ENCODE data around the gene TNFAIP2.

- RRBS, result 5% methylated on average over 15 of the region's 93 CpGs
These were observed 7.5 kb downstream of the AMN start for GRCh38 chr14:102929731-102930541.

GRCh38 chr14:102933285-102934075 lies 11.0 kb downstream of the AMN start:
- RRBS, result no CpG with 5 or more reads among the region's 27 CpGs

DNA sequence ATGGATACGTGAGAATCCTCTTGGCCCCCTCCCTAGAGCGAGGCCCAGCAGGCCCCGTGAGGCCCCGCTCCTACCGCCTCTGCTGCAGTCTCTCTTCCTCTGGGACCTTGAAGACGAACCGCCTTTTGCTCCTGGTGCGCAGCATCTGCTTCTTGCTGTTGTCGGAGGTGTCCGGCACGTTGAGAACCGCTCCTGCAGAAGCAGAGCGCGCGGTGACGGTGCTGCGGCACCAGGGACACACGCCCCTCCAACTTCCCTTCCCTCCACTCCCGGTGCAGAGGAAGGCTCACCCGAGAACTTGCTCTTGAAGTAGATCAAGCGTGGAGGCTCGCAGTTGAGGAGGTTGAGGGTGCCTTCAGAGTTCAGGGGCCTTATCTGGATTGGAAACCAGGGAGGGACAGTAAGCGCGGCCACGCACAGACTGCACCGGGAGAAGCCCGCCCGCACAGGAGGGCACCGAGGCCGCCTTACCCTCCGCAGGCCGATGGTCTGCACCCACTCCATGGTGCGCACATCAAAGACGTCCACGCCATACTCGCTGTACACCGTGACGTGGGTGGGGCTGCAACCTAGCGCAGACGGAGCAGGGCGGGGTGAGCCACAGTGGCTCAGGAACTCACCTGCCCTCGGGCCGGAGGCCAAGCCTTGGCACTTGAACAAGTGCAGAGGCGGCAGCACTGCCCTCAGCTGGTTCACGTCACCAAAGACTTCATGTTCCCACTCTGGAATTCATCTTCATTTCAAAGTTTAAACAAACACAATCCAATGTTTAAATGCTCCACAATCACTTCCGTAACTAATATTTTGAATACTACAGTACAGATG lies 17.5 kb downstream of the AMN start:
- RRBS, result no CpG with 5 or more reads among the region's 46 CpGs

DNA sequence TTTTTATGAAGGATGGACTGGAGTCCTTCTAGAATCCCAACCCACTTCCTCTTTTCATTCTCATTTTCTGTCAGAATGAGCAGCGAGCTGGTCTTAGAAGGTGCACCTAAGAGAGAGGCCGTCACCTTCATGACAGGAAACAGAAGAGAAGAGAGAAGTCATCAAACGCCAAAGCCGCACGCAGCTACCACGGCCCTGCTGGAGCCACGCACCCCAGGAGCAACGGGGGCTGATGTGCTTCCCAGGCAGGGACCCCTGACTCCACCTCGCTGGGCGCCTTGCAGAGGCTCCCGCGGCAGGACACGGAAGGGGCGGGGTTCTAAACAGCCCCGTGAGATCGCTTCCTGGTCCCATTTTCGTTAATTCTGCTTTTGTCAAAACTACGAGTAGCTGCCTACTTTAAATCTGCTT lies 24.1 kb downstream of the AMN start:
- RRBS, result no CpG with 5 or more reads among the region's 18 CpGs

DNA sequence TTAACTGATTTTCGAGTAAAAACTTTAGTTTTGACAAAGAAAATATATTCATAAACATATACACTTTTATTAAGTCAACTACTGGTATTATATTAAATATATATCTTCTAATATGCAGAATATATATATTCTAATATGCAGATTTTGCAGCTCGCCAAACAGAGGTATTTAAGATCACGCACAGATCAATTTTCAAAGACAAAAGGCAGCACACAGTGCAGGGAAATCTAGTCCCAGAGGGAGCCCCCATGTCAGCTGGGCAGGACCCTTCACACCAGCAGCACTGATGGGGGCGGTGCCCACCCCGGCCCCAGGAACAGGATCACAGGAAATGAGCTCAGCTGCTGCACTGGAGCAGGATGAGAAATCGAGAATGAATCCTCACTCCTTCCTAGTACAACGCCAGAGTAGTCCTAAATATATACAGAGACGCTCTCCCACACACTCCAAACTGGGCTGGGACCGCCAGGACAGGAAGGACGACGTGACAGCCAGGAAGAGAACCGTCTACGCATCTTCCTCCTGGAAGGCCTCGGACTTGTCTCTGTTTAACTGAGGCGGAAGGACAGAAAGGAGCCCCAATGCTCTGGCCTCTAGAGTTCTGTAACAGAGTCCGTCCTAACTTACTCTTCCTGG lies 33.6 kb downstream of the CDC42BPB start:
- RRBS, result no CpG with 5 or more reads among the region's 16 CpGs

- RRBS, result no CpG with 5 or more reads among the region's 3 CpGs
These were observed 6.0 kb downstream of the CDC42BPB start for GRCh38 chr14:103051356-103051782.

DNA sequence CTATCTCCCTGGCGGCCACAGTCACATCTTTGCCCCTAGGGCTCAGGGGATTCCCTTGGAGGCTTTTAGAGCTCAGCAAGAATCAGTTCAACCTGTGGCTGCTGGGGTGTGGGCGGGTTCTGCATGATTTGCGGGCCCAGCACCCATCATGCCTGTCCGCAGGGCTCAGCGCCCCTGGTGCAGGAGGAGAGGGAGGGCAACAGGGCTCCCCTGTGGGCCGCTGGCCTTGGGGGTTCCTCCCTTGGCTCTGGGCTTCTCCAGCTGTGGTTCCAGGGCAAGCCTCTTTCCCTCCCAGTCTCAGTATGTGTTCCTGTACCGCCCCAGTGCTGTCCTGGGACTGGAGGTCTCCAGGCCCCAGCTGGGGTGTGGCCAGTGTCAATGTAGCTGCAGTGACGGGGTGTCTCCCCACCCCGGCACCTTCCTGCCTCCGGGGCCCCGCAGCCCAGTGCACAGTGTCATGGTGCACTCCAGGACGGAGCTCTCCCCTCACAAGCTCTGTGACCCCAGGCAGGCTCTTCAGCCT lies 10.0 kb upstream of the LBHD2 start:
- RRBS, result no CpG with 5 or more reads among the region's 12 CpGs

DNA sequence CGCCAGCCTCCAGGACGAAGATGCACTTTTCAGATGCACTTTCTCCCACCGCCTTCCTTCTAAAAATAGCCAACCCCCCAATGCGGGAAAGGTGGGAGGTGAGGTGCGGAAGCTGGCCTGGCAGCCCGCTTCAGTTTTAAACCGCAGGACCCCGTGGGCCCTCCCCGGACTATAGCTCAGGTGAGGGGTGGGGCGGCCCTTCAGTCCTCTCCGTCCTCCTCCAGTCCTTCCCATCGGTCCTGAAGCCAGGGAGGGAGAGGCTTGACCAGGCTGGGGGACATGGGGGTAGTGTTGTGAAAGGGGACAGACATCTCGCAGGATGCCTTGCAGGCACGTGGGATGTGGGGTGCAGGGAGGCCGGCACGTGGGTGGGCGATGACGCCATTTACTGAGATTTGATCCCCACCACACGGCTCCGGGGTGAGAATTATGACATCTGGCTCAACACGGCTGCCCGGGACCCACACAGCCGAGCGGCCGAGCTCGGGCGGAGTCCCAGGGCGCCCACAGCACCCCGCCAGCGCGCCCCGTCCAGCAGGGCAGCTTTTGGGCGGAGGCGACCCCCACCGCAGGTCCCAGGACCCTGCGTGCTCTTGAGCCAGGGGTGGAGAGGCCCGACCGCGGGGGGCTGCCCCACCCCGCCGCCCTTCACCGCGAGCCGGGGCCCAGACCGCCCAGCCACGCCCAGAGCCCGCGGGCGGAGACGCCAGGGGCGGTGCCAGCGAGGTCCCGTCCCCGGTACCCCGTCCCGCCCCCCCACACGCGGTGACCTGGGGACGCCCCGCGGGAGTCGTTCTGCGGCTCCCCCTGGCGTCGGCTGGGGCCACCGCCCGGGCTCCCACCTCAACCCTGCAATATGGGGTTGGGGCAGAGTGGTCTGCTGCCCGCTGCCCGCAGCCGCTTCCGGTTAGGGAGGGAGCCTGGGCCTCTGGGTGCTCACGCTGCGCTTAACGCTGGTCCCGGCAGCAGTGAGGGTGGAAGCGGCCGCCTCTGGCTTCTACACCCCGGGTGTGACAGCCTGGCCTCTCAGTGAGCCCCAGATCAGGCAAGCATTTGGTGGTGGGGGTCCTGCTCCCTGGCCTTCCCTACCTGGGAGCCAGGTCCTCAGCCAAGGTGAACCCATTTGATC lies 3.2 kb upstream of the EXOC3L4 start:
- RRBS, result 5% methylated on average over 32 of the region's 78 CpGs

- RRBS, result 84% methylated on average over 7 of the region's 20 CpGs
These were observed 5.7 kb downstream of the EXOC3L4 start for GRCh38 chr14:103100080-103100792.

GRCh38 chr14:103107997-103108594 lies 13.6 kb downstream of the EXOC3L4 start:
- RRBS, result no CpG with 5 or more reads among the region's 26 CpGs

GRCh38 chr14:103108778-103109368 lies 14.3 kb downstream of the EXOC3L4 start:
- RRBS, result no CpG with 5 or more reads among the region's 9 CpGs

DNA sequence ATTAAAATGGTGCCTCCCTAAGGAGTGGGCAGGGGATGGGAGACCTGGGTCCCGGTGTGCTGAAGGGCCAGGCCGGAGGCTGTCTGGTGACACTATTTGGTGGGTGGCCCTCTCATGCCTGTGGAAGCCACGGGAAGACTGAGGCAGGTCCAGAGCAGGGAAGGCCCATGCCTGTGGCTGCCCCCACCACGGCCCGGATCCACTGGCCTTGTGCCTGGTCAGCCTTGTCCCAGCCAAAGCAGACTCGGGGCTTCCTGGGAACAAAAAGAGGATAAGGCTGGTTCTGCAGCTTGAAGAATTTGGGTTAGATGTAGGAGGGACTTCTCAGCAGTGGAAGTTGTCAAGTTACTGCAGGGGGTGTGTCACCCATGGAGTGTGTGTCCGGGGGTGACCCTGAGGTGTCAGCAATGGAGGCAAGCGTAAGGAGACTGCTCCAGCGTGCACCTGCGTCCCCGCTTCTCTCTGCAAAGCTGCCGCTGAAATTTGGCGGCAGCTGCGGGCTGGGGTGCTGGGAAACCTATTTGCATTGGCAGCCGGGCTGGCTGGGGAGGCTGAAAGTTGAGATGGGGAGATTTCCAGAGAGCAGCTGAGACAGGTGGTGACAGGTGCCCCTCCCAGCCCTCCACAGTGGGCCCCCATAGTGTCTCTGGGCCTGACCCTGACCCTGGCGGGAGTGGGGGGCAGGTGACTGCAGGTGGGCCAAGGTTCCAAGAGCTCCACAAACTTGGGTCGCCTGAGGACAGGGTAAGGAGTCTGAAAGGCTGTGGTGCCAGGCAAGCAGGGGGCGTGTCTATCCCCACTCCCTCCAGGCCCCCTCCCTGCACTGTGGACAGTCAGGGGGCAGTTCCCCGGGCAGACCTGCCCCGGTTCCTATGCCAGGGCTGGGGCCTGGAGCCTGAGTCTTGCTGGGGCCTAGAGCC lies 12.4 kb upstream of the TNFAIP2 start:
- RRBS, result no CpG with 5 or more reads among the region's 20 CpGs

GRCh38 chr14:103116631-103117093 lies 6.6 kb upstream of the TNFAIP2 start:
- RRBS, result no CpG with 5 or more reads among the region's 17 CpGs

GRCh38 chr14:103122517-103123648 lies at the start of gene TNFAIP2:
TNFAIP2 (plus strand) TSS chr14:103123461.
- RRBS, result 12% methylated on average over 30 of the region's 91 CpGs

DNA sequence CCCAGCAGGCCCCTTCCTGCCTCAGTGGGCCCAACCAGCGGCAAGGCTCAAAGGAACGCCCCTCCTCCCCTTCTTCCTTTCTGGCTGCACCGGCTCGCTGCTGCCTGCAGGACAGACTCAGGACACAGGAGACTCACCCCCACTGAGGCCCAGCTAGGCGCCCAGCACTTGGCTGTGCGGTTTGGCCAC lies 667 bp downstream of the TNFAIP2 start:
- RRBS, result no CpG with 5 or more reads among the region's 6 CpGs

DNA sequence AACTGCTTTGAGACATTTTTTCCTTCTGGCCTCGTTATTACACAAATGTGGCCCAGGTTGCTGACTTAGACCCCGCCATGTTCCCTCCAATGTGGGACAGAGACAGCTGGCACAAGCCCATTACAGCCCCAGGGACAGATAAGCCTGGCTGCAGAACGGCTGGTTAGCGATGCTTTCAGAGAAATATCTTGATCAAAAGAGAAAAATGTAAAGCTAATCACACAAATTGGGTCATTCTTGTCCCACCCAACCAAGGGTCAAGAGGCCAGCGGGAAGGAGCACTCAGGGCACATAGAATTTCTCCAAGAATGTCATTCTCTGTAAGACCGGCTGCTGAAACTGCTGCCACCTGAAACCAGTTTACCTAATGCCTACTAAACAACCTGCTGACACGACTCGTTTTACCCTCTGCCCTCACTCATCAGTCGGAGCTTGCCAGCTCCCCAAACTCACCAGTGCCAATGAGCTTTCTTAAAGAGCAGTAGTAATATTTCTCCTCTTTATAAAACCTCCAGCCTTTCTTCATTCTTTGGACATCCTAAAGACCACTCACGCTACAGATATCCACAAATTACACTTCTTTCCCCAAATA lies 63.1 kb downstream of the TNFAIP2 start:
- RRBS, result no CpG with 5 or more reads among the region's 10 CpGs

DNA sequence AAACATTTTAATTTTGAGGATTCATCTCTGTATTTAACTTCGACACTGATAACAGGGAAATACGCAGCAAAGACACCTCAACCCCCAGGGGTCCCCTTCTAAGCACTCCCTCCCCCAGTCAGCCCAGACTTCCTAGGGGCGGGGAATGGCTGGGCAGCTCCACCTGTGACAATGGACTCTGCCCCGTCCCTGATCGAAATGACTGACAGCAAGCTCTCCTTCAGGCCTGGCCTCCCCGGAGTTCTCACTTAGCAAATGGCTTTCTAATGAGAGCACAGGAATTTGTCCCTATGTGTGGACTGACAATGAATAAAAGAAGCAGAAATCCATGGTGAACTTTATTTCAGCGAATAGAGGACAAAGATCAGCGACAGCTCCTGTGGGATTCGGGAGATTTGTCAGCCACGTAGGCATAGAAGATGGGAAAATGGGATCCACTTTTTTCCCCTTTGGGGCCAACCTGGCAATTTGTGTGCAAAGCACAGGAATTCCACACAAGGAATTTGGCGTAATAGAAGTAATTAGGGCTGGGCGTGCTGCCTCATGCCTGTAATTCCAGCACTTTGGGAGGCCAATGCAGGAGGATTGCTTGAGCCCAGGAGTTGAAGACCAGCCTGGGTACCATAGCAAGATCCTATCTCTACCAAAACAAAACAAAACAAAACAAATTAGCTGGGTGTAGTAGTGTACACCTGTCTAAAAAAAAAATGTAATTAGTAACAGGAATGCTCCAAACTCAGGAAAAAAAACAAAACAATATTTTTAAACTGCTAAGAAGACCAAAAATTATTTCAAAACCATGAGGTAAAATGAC lies 63.8 kb downstream of the TNFAIP2 start:
- RRBS, result no CpG with 5 or more reads among the region's 12 CpGs

GRCh38 chr14:103194396-103194595 lies 71.0 kb downstream of the TNFAIP2 start:
- RRBS, result no CpG with 5 or more reads among the region's 2 CpGs

- RRBS, result no CpG with 5 or more reads among the region's 5 CpGs
These were observed 78.6 kb upstream of the EIF5 start for GRCh38 chr14:103255477-103255855.

DNA sequence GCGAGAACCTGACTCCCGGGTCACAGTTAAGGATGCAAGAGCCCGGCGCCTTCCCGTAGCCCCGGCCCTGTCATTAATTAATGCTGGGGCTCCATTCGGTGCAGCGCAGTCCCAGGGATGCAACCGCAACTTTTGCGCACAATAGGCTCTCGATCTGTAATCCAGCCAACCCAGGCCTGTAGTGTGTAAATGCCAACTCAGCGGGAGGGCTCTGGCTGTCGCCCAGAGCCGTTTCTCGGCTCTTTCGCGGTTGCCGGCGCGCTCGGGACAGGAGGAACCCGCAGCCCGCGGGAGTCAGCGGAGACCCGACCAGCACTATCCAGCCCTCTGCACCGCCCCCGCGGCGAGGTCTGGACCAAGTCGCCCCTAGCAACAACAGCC lies 296 bp upstream of the MARK3 start:
- RRBS, result no CpG with 5 or more reads among the region's 31 CpGs

Measured in skeletal muscle cell (primary cell).